ENCODE measurements around a stretch of chr17.

DNA sequence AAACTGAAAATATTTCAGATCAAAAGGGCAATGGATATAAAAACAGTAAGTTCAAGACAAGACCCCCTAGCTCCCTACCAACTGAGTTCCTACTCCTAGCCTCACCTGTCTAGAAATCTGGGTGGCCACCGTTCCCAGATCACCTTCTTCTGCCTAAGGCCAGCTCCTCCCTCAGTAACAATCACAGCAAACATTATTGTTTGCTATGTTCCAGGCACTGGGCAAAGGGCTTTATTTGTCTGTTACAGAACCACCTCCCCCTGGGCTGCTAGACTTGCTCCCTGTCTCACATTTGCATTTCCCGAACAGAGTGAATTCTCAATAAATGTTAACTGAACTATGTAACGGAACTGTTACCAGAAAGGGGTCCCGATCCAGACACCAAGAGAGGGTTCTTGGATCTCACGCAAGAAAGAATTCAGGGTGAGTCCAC lies 6.8 kb downstream of the LRRC3C start:
- RRBS: no CpG with 5 or more reads among the region's 5 CpGs

GRCh38 chr17:39997509-39998474 lies 17.2 kb downstream of the PSMD3 start:
- RRBS: 70% methylated on average over 2 of the region's 13 CpGs

DNA sequence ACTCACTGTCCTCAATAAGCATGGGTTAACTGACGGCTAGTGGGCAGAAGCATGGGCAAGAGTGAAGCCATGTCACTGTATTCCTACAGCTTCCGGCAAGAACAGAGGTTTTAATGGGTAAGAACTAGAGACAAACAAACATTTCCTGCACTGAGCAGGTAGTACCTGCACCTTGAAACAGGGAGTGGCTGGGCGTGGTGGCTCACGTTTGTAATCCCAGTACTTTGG lies 17.6 kb downstream of the MED24 start:
- RRBS: no CpG with 5 or more reads among the region's 4 CpGs

DNA sequence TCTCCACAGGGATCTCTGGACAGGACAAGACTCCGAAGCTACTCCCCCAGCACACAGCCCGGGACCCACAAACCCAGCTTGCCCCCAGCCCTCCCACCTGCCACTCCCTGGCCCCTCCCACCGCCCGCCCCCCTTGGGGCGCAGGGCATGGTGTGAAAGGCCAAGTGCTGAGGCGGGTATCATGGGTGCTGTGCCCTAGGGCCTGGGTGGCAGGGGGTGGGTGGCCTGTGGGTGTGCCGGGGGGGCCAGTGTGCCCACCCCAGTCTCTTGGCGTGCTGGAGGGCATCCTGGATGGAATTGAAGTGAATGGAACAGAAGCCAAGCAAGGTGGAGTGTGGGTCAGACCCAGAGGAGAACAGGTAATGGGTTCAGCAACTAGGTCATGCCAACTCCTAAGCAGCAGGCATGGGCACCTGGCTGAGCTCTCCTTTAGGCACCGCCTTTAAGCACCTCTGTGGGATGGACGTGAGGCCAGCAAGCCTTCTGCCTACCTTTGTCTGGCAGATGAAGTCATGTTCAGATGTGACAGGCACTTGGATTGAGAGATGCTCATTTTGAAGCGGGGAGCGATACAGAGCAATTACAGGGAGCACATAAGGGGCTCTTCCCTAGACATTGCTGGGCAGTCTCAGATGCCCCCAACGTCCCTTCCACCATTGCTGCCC lies 11.6 kb downstream of the THRA start:
- RRBS: no CpG with 5 or more reads among the region's 13 CpGs

GRCh38 chr17:40074848-40076129 lies 12.5 kb downstream of the THRA start:
- RRBS: 14% methylated on average over 4 of the region's 22 CpGs

DNA sequence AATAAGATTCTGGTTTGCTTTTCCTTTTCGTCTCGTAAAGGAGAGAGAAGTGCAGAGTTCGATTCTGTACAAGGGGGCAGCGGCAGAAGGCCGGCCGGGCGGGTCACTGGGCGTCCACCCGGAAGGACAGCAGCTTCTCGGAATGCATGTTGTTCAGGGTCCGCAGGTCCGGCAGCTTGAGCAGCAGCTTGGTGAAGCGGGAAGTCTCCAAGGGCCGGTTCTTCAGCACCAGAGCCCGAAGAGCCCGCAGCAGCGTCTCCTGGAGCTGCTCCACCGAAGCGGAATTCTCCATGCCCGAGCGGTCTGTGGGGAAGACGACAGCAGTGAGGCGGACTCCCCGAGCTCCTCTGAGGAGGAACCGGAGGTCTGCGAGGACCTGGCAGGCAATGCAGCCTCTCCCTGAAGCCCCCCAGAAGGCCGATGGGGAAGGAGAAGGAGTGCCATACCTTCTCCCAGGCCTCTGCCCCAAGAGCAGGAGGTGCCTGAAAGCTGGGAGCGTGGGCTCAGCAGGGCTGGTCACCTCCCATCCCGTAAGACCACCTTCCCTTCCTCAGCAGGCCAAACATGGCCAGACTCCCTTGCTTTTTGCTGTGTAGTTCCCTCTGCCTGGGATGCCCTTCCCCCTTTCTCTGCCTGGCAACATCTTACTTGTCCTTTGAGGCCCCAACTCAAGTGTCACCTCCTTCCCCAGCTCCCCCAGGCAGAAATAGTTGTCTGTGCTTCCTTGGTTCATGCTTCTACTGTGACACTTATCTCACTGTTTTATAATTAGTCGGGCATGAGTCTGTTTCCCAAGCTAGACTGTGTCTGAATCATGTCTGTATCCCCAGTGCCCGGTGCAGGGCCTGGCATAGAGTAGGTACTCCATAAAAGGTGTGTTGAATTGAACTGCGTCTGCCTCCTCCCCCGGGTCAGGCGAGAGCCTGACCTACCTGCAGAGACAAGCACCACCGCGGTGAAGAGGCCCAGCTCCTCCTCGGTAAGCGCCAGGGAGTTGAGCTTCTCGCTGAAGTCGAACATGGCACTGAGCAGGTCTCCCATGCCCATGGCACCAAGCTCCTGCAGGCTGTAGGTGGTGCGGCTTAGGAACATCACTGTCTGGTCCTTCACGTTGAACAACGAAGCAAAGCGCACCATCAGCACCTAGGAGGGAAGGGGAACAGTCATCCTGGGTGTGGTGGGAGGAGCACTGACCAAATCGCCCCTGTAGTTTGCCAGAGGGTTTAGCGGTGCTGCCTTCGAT lies 7.0 kb downstream of the NR1D1 start:
- RRBS: 96% methylated on average over 8 of the region's 47 CpGs

- RRBS: no CpG with 5 or more reads among the region's 20 CpGs
Measured at GRCh38 chr17:40106369-40107620, 6.4 kb upstream of the NR1D1 start.

DNA sequence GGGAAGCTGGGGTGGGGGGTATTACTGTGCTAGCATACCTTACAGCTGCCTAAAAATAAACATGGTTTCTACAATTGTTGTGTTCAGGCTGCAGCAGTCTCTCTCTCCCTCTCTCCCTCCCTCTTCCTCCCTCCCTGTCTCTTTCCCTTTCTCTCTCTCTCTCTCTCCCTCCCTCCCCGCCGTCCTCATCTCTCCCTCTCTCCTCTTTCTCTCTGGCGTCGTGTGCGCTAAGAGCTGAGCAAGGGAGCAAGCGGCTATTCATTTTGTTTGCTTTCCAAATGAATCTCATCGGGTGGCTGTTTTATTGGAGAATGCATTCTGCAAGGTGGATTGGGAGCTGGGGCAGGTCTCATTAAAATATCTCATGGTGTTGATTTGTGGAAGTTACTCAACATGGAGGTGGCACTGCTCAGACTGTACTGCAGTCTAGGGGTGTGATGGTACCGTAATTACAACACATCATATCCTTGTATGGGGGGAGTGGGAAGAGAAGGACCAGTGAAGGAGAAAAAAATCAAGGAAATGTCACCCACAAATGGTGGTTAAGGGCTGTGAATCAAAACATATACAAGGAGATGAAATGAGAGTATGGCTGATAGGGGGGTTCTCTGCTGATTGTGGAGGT lies 2.6 kb downstream of the MSL1 start:
- RRBS: no CpG with 5 or more reads among the region's 8 CpGs

- RRBS: no CpG with 5 or more reads among the region's 7 CpGs
Measured at GRCh38 chr17:40153856-40154266, 13.5 kb downstream of the CASC3 start.

- RRBS: 53% methylated on average over 35 of the region's 55 CpGs
Measured at GRCh38 chr17:40177827-40178429, 658 bp downstream of the RAPGEFL1 start.

DNA sequence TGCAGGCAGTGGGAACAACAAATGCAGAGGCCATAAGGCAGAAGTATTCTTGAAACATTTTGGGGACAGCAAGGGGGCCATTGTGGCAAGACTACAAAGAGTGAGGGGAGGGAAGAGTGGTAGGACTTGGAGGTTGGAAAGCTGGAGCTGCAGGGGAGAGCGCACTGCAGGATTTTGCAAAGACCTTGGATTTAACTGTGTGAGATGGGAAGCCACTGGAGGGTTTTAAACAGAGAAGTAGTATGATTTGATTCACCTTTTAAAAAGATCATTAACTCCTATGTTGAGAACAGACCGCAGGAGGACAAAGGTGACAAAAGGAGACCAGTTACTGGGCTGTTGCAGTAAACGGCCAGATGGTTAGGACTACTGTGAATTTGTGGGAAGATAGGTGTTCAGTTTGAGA lies 22.1 kb upstream of the CDC6 start:
- RRBS: no CpG with 5 or more reads among the region's 3 CpGs

- RRBS: no CpG with 5 or more reads among the region's 18 CpGs
Measured at GRCh38 chr17:40338991-40340119, 25.2 kb downstream of the GJD3 start.

GRCh38 chr17:40451925-40453411 lies 9.2 kb downstream of the IGFBP4 start:
- RRBS: 100% methylated on average over 1 of the region's 30 CpGs

- RRBS: no CpG with 5 or more reads among the region's 9 CpGs
Measured at GRCh38 chr17:40490289-40491381, 10.8 kb downstream of the TNS4 start.

DNA sequence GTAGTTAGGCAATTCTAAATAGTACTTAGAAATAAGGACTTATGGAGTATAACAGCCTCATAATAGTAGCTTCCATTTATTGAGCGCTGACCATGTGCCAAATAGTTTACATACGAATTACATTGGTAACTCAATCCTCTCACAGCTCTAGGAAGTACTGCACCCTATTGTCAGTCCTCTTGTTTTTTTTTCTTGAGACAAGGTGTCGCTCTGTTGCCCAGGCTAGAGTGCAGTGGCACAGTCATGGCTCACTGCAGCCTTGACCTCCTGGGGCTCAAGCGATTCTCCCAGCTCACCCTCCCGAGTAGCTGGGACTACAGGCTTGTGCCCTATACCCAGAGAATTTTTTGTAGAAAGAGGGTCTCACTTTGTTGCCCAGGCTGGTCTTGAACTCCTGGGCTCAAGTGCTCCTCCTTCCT lies 3.0 kb downstream of the TNS4 start:
- RRBS: no CpG with 5 or more reads among the region's 5 CpGs

- RRBS: no CpG with 5 or more reads among the region's 10 CpGs
Measured at GRCh38 chr17:40528797-40529329, 27.4 kb upstream of the TNS4 start.

DNA sequence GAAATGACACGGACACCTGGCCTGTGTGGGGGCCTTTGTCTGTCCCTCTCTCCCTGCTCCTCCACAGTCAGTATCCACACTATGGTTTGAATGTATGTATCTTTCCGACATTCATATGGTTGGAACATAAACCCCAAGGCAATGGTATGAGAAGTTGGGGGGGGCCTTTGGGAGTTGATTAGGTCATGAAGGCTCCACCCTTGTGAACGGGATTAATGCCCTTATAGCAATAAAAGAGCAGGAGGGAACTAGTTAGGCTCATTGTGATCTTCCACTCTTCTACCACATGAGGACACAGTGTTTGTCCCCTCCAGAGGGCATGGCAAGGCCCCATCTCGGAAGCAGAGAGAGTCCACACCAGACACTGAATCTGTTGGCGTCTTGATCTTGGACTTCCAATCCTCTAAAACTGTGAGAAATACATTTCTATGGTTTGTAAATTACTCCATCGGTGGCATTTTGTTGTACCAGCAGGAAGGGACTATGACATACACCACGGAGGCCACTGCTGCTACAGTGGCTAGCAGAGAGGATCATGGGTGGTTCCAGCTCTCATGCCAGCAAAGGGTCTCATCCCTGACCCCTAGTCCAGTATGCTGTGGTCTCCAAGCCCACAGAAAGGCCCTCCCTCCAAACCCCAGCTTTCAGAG lies 12.4 kb downstream of the CCR7 start:
- RRBS: no CpG with 5 or more reads among the region's 7 CpGs

GRCh38 chr17:40582098-40582959 lies 17.1 kb upstream of the CCR7 start:
- RRBS: no CpG with 5 or more reads among the region's 12 CpGs